ENCODE results near the genes IL1F10 and C1QL2.

- PRO-cap, 2 experiments, result no peak in any of the 2 experiments
Measured at GRCh38 chr2:113067676-113068036, at the start of gene IL1F10. Gene IL1F10, plus strand, starts transcription at chr2:113067970.

DNA sequence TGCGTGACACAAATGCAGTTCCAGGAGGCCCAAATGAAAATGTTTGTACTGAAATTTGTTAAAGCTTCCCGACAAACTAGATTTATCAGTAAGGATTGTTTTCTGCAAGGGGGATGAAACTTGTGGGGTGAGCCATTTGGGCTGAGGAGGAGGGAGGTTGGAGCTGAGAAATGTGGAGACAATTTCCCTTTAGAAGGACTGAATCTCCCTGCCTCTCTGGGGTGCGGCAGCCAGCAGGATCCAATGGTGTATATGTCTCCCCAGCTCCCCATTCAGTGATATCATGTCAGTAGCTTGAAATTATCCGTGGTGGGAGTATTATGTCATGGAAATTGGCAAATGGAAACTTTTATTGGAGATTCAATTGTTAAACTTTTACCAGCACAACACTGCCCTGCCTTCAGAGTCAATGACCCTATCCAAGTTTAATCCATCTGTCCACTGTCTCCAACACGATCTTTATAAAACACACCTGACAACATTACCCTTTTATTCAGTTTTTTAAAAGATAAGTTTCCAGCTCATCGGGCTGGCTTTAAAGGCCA is 5.1 kb upstream of the IL1RN start:
- PRO-cap, 2 experiments, result no peak in any of the 2 experiments

GRCh38 chr2:113127730-113128238 is 386 bp downstream of the IL1RN start:
- PRO-cap, 2 experiments, result no peak in any of the 2 experiments

- PRO-cap, 2 experiments, result no peak in any of the 2 experiments
Measured at GRCh38 chr2:113265427-113266676, 12.9 kb downstream of the PAX8 start.

DNA sequence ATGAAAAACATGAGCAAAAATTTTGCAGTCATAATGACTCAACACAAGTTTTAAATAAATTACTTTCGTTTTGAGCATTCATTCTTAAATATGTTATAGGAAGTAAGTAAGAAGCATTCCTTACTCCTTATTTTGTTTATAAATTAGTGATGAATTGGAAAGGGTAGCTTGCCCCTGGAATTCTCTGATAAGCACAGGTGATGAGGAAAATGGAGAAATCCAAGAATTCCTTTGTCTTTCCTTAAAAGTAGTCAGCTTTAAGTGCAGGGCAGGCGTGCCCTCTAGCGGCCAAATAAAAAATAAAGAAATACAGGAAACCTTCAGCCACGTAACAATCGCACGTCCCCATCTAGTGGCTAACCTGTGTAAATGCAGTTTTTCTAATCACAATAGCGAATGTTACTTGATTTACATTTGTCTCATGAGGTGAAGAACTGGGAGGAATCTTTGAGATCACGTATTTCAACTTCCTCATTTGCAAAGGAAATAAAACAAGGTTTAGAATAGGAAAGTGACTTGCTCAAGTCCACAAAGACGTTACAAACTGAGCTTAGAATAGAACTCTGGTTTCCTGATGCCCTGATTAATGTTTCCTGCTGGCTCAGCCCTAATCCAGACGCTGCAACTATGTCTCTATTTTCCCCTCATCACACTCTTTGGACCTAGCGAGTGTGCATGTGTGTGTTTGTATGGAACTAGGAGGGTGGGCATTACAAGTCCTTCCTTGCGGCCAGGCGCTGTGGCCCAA is 47.2 kb upstream of the ZNG1B start:
- PRO-cap, 2 experiments, result no peak in any of the 2 experiments

DNA sequence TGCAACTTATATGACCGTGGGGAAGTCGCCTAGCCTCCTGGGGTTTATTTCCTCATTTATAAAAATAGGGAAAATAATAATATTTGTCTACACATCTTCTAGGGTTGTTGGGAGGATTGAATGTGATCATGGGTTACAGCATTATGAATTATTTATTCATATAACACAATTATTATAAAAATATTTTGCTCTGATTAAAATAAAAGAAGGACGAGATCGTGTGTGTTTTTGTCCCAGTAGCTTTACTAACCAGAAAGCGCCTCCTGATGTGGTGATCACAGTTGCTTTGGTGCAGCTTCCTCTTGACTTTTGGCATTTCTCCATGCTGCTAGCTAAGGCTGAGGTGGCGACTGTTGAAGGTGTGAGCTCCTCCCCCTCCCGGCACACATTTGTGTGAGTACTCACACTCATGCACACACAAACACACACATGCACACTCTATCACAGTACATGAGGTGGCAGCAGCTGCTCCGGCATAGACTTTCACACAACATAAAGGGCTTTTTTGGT is 53.1 kb downstream of the FOXD4L1 start:
- PRO-cap, 2 experiments, result no peak in any of the 2 experiments

DNA sequence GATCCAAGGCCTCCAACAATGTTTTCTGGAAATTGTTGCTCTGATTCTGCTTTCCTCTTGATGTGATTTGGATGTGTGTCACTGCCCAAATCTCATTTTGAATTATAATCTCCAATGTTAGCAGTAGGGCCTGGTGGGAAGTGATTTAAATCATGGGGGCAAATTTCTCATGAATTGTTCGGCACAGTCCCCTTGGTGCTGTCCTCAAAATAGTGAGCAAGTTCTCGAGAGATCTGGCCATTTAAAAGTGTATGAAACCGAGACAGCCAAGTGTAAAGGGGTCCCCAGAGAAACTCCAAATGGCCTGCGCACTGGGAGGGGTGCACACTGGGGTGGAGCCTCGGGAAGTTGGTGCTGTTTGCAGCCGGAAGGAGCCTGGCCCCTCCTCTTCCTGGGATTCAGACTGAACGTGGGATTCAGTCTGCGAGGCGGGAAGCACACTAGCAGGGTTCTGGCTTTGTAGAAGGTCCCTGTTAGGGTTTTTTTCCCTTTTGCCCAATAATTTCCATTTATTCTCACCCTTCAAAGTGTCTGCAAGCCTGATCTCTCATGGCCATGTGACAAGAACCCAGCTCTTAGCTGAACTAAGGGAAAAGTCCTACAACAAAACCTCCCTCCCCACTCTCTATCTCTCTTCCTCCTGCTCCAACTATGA is 48.8 kb downstream of the RABL2A start:
- PRO-cap, 2 experiments, result no peak in any of the 2 experiments

DNA sequence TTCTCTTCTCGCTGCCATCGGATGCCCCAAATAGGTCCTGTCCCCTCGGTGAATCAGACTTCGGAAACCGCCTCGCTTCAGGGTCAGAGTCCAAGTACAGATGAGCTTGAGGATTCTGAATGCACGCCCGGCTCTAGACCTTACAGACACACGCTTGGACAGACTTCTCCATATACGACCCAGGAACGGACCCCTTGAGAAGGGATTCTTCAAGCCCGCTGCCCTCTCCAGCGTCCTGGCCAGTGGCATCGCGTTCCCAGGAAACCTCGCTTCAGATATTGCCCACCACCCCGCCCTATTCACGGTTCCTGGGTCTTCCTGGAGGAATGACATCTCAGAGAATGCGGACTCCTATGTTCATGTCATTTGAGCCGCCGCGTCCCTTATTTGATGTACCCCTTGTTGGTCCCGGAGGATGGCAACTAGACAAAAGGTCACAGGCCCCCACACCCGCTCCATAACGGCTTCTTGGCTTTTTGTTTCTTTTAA is 521 bp upstream of the CCDC93 start:
- PRO-cap, 2 experiments, result no peak in any of the 2 experiments

- PRO-cap, 2 experiments, result peak in 2 of 2 experiments; most common plus-strand start chr2:118089402 (in 1); most common minus-strand start chr2:118089620 (in 1)
Measured at GRCh38 chr2:118089083-118089857, 999 bp downstream of the INSIG2 start.

- PRO-cap, 2 experiments, result no peak in any of the 2 experiments
Measured at GRCh38 chr2:118112524-118113030, 24.3 kb downstream of the INSIG2 start.

DNA sequence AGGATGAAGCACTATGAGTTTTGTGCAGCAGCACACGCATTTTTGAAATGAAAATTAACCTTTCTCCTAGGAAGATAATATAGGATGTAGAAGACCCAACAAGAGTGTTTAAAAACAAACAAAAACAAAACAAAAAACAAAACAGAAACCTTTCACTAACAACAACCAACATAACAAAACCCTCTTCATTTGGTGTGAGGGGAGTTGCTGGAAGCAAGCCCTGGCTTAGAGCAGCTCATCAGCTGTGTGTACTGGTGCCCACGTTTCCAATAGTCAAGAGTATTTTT is 134.3 kb downstream of the INSIG2 start:
- PRO-cap, 2 experiments, result no peak in any of the 2 experiments

DNA sequence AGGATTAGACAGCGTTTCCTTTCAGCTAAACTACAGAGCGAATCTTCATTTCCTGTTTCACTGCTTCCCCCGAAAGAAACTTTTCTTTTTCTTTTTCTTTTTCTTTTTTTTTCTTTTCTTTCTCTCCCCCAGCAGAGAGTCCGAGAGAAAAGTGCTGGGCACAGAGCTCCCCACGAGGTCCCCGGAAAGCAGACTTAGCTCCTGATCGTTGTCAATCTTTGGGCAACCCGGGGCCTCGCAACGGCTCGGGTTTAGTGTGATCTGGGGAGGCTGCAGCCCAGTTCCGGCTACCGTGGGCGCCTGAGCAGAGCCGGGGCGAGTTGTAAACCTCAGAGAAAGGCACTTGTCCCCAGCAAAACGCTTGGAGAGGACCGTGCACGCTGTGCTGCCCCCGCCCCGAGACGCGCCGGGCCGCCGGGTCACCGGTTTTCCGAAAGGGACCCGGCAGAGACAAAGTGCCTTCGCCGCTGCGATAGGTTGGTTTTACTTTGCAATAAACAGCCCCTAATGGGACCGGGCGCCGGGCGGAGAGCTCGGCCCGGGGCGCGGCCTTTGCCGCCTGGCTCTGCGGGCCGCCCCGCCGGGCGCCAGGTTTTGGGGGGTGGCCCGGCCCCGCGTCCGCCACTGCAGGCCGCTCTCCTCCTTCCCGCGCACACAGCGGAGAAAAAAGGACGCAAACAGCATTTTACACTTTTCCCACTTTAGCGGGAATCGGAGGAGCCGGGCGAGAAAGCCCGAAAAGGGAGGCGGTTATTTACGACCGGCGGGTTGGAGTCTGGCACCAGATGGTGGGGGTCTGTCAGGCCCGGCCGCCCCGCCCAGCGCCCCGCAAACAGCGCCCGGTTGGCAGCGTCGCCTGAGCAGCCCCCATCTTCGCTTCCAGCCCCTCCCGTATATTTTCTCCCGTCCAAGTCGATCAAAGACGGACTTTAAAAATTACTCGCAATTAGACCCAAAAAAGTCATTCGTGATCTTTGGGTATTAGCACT is 136.0 kb downstream of the INSIG2 start:
- PRO-cap, 2 experiments, result no peak in any of the 2 experiments

- PRO-cap, 2 experiments, result no peak in any of the 2 experiments
Measured at GRCh38 chr2:118834913-118835798, 12.3 kb downstream of the EN1 start.

GRCh38 chr2:118842741-118843667 is 4.4 kb downstream of the EN1 start:
- PRO-cap, 2 experiments, result no peak in any of the 2 experiments

GRCh38 chr2:118846367-118847491 is 719 bp downstream of the EN1 start:
- PRO-cap, 2 experiments, result no peak in any of the 2 experiments

DNA sequence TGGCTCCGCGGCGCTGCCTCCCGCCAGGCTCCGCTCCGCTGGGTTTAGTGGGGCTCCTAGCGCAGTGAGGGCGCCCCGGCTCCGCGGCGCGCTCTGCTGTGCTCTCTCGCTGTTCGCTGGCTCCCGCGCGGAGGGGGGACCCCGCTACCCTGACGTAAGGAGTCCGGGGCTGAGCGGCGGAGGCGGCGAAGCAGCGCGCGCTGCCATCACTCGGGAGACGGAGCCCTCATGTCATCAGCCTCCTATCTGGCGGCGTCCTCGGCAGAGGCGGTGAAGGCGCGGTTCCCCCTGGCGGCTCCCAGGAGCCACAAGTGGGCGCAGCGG is at the start of gene C1QL2:
Gene C1QL2 (minus strand): TSS at position 95 of the 324 bp plus-strand sequence.
- PRO-cap, 2 experiments, result no peak in any of the 2 experiments

DNA sequence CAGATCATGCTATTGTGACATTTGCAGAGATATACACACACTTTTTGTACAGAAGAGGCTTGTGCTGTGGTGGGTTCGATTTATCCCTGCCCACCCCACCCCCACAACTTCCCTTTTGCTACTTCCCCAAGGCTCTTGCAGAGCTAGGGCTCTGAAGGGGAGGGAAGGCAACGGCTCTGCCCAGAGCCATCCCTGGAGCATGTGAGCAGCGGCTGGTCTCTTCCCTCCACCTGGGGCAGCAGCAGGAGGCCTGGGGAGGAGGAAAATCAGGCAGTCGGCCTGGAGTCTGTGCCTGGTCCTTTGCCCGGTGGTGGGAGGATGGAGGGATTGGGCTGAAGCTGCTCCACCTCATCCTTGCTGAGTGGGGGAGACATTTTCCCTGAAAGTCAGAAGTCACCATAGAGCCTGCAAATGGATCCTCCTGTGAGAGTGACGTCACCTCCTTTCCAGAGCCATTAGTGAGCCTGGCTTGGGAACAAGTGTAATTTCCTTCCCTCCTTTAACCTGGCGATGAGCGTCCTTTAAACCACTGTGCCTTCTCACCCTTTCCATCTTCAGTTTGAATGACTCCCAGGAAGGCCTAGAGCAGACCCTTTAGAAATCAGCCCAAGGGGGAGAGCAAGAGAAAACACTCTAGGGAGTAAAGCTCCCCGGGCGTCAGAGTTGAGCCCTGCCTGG is 40.1 kb downstream of the STEAP3 start:
- PRO-cap, 2 experiments, result no peak in any of the 2 experiments

DNA sequence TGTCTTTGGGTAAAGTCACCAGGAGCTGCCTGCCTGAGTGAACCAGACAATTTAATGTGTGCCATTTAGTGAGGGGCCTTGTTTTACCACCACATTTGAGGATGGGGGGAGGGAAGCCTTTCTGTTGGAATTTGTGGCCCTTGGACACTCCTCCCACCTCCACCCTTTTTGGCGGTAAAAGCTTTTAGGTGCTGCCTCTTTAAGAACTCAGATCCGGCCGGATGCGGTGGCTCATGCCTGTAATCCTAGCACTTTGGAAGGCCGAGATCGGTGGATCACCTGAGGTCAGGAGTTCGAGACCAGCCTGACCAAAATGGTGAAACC is 1.1 kb upstream of the TMEM37 start:
- PRO-cap, 2 experiments, result no peak in any of the 2 experiments

DNA sequence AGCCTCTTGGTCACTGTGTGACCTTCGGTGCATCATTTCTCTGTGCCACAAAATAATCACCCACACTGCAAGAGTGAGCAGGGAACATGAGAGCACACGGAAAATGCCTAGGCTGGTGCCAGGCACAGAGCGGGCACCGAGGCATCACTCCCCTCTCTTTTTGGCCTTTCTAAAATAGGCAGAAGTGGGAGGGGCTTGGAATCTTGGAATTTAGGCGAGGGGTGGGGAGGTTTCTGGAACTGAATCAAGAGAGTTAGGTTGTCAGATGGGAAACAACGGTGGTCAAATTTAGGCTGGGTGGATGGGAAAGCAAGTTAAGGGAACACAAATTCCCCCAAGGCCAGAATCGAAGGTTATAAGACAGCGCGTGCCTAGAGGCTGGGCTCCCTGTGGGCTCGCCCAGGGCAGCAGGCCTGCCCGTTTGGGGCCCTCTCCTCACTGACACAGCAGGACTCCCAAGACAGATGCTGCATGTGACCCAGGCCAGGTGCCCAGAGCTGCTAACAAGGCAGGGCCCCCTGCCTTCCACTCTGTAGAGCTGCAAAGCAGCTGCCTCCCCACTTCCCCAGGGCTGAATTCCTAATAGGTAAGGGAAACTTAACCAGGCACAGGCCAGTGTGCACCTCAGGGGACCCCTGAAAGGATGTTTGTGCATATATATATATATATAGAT is 43.4 kb downstream of the TMEM37 start:
- PRO-cap, 2 experiments, result no peak in any of the 2 experiments

- PRO-cap, 2 experiments, result no peak in any of the 2 experiments
Measured at GRCh38 chr2:119544725-119545572, 700 bp downstream of the CFAP221 start.

Measured in Colon Carcinoma Metastatic in the Lung (tissue), 2 donors.